T-cell (primary cell): ENCODE results near the gene PITRM1.

DNA sequence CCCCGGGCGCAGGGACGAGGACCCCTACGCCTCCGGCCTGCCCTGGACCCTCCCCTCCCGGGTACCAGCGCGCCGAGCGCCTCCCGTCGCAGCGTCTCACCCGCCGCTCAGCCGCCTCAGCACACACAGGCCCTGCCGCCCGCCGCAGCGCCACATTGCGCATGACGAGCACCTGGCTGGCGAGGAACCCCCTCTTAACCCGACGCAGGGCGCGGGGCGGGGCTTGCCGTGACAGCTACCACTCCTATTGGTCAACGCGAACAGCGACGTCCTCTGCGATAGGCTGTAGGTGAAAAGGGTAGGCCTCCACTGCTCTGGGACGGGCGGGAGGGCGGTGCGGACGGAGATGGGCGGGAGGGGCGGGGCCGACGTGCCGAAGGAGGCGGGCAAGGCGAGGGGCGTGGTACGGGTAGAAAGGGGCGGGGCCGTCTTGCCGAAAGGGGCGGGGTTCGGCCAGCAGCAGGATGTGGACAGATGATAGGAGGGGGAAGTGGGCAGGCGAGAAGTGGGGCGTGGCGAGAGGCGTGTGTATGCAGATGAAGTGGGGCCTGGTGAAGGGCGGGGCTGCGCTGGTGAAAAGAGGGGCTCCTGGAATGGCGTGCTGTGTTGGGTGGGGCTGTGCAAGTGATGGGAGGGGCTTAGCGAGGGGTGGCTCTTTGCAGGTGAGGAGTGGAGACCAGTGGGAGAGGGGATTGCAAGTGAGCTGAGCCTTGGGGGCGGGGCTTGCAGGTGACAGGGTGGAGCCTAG, at the start of gene PITRM1:
TSS of gene PITRM1 (minus strand) at position 166 of the 748 bp plus-strand sequence.
- PRO-cap, 7 experiments = peak in 7 of 7 experiments; most common minus-strand start position 166 of the sequence (in 6)

GRCh38 chr10:3263717-3264950, 91.6 kb upstream of the PITRM1 start:
- PRO-cap, 7 experiments = no peak in any of the 7 experiments

DNA sequence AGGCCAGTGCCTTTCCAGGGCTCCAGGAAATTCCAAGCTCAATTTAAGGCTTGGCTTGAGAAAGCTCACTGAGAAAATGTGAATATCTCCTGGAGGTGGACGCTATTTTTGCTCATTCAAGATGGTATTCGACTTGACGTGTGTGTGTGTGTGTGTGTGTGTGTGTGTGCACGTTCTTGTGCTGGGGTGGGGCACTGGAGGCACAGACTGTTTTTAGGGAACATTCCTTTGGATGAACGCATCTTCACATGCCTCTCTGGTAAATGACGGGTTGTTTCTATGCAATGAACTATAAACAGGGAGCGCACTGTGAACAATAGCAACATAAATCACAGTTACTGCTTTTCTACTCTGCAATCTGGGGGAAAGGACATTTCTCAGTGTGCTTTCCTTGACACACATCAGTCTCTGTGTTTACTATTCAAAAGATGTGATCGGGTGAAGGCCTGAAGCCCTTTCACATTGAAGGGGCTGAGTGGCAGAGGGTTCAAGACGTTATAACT, 120.0 kb upstream of the PITRM1 start:
- PRO-cap, 7 experiments = no peak in any of the 7 experiments

- PRO-cap, 7 experiments = no peak in any of the 7 experiments
Measured at GRCh38 chr10:3294870-3295470, 122.4 kb upstream of the PITRM1 start.

DNA sequence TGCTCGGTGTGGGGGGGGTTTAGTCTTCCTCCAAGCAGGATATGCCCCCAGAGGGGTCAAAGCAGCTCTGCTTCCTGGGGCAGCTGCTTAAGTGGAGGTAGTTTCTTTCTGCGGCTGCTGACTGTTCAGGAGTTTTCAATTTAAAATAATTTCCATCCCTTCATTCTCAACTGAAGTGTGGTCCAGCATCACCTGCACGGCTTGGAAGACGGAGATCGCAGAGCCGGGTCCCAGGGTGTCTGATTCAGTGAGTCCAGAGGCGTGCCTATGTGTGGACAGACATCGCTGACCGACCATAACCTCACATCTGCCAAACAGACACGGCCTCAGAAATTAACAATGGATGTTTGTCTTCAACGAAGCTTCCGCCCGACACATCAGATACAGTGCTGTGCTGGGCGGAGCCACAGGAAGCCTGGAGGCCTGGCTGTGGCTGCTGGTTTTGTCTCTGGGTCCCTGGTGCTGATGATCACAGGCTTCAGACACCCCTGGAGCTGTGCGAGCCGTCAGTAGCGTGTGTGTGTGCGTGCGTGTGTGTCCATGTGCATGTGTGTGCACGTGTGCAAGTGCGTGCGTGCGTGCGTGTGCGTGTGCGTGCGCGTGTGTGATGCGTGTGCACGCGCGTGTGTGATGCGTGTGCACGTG, 226.5 kb upstream of the PITRM1 start:
- PRO-cap, 7 experiments = no peak in any of the 7 experiments

DNA sequence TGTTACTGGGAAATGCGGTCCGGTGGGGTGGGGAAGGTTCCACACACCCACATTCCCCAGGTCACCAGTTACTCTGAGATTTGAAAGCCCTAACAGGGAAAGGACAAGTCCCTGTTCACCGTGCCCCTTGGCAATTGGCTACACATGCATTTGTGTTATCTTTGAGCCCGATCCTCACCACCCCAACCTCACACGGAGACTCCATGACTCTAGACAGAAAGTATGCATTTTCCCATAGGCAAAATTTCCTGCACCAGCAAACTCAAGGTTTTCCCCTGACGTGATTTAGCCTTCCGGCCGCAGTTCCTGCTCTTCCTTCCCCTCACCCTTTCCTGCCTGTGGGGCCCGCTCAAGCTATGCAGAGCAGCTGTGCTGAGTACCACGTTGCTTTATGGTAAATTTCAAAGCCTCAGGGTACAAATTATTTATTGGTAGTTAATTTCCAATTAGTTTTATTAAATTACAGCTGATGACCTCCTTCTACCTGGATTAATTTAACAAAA, 282.8 kb upstream of the PITRM1 start:
- PRO-cap, 7 experiments = no peak in any of the 7 experiments

DNA sequence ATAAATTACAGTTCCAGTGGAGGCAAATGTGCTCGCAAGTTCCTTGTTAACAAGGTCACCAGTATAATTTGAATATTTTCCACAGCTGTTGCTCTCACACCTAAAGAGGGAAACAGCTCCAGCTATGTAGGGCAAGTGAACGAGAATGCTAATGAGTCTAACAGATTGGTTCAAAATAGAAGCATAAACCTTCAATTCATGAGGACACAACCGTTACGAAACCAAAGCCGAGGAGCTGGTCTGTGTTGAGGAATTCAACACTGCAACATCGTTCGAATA, 161.3 kb downstream of the KLF6 start:
- PRO-cap, 7 experiments = no peak in any of the 7 experiments

GRCh38 chr10:3729341-3729879, 55.6 kb downstream of the KLF6 start:
- PRO-cap, 7 experiments = no peak in any of the 7 experiments

DNA sequence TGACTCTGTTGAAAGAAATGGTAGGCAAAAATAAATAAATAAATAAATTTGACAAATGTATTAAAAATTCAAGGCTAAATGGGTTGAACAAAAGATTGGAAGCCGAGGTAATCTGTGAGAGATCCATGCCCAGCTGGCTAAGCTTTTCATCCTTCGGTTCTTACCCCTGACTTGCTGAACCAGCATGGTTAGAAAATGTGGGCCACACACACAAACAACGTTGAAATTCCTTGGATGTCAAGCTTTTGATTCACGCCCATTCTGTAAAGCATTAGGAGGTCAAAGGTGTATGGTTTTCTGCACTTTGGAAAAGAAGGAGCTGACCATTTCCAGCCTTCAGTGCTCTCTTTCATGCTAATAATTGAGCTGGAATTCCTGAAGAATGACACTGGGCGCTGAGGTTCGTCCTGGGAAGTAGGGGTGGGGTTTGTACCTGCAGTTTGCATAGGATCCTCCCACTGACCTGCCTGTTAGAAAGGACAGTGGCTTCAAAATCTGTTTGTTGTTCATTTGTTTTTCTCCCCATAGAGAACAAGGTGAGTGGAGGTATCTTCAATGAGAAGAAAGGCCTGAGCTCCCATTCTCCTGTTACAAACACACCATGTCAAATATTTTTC, 23.1 kb downstream of the KLF6 start:
- PRO-cap, 7 experiments = no peak in any of the 7 experiments

DNA sequence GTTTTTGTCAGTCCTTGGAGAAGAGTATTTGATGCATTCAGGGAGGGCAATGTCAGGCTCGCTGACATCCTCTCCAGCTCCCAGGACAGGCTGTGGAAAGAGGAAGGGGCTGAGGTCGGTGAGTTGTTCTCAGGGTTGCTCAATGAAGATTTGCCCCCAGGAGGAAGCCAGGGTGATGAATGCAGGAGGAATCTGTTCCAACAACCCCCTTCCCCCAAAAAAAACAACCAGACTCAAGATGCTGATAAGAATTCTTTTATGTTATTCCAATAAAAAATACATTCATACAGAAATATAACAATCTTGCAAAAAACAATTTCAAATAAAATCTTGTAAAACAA, 8.7 kb downstream of the KLF6 start:
- PRO-cap, 7 experiments = no peak in any of the 7 experiments

GRCh38 chr10:3781455-3781568, 3.7 kb downstream of the KLF6 start:
- PRO-cap, 7 experiments = no peak in any of the 7 experiments

GRCh38 chr10:3801460-3802069, 16.6 kb upstream of the KLF6 start:
- PRO-cap, 7 experiments = no peak in any of the 7 experiments

- PRO-cap, 7 experiments = no peak in any of the 7 experiments
Measured at GRCh38 chr10:3803193-3803686, 18.2 kb upstream of the KLF6 start.

DNA sequence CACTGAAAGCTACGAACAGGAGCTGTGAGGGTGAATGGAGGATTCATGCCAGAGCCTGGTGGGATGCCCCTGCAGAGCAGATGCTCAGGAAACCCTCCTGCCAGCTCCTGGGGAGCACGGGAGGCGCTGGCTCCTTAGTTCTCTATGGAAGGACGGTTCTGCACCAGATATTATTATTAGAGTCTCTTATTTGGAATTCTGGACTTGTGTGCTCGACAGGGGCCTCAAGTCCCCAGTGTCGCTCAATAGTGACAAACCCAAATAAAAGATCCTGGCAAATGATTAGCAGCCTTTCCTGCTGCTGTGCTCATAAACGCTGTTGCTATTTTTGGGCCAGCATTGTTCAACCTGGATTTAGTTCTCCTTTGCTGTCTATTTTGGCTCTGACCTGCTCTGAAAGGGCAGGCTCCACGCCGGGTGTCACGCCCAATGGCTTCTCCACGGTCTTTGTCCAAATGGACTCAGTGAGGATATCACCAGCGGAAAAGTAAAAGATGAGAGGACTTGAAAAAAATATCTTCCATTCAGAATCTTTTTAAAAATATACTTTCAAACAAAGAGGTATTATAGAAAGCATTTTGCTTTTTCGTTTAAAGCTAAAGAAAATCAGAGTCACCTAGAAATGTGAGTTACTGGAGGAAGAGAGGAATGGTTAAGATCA, 23.1 kb upstream of the KLF6 start:
- PRO-cap, 7 experiments = no peak in any of the 7 experiments

GRCh38 chr10:3861734-3861965, 76.6 kb upstream of the KLF6 start:
- PRO-cap, 7 experiments = no peak in any of the 7 experiments

GRCh38 chr10:3866401-3866785, 81.4 kb upstream of the KLF6 start:
- PRO-cap, 7 experiments = no peak in any of the 7 experiments

DNA sequence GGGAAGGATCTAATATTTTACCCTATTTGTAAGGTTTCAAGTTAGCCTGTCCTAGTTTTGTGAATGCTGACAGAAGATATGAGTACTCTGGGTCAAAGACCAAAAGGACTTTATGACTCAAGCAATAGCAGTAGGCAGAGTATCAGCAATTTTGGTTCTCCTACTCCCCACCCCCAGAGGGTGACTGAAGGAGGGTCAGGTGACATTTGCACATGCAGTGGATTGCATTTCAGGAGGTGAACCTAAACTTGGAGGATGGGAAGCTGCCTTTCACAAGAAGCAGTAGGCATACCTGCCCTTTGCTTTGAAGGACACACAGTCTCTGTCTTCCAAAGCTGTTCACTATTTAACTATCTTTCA, 84.1 kb upstream of the KLF6 start:
- PRO-cap, 7 experiments = no peak in any of the 7 experiments

- PRO-cap, 7 experiments = no peak in any of the 7 experiments
Measured at GRCh38 chr10:3886009-3886518, 101.1 kb upstream of the KLF6 start.

GRCh38 chr10:3892265-3893067, 107.5 kb upstream of the KLF6 start:
- PRO-cap, 7 experiments = peak in 3 of 7 experiments; most common plus-strand start chr10:3892625 (in 1); most common minus-strand start chr10:3892468 (in 1)

DNA sequence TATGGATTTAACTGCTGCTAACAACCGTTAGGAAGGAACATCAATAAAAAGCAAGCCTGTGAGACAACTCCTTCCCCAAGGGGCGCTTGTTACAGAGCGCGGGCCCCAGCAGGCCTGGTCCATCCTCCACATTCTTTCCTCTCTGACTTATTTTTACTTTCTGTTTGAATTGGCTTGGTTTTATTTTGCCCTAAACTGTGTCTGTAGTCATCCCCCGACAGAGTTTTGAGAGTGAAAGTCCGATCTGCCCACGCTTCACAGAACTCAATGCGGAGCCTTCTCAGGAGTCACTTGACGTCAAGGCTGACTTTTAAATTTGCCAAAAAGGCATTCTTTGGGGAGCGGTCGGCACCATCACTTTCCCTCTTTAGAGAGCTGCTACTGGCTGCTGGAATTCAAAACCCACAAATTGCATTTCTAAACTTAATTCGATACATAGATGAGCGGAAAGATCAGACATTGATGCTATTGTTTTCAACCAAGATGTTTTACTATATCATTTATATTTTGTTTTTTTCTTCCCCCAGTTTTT, 150.2 kb upstream of the KLF6 start:
- PRO-cap, 7 experiments = peak in 6 of 7 experiments; most common plus-strand start position 210 of the sequence (in 4); most common minus-strand start position 144 of the sequence (in 5)